WTC11 (cell line): Measurements from ENCODE around the gene PRR20B.

DNA sequence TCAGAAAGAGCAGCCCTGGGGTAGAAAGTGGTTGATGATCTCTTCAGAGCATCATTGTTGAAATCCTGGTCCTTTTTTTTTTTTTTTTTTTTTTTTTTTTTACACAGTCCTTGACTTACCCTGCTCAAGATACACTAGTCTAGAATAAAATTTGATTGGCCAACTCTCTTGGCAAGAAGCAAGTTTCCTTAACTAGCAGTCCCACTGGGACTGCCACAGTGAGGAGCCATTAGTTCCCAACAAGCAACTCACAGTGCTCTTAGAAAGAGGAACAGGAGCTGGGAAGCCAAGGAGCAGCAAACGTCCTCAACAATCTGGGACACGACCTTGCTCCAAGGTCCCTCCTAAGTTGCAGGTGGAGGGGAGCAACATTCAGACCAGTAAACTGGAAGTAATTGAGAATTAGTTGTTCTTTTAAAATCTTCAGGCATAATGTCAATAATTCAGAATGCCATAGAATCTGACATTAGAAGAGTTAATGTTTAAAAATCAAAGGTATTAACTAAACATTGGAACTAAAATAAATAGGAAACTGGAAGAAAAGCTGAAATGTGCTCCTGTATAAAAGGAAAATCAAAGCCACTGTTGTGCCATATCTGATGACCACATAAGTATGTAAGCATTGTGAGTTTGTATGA lies 48.0 kb upstream of the INTS6 start:
- PRO-cap: no peak

DNA sequence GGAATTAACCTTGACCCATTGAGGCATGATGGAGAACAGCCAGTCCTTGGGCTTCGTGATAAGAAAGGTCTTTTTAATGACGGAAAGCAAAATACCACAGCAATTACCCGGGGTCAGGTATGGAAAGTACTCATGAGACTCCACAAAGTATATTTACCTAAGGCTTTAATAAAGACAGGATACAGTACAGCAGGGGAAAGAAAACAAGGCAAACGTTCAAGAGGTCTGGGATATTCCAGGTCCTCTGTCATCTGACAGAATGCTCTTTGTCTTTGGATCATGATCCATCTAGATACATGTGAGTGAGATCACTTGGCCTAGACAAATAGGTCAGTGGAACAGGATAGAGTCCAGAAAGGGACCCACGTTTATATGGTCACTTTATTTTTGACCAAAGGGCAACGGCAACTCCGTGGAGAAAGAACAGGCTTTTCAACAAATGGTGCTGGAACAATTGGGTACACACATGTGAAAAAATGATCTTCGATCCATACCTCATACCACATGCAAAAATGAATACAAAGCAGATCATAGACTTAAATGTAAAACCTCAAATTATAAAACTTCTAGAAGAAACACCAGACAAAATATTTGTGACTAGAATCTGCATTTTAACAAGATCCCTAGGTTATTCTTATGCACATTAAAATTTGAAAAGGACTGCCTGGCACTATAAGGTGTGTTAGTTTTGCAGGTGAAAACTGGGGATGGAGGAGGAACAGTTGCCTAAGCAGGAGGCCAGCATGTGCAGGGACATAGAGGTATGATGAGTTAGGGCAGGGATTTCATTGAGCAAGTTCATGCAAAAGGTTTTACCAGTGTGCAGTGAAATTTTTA lies 52.4 kb downstream of the WDFY2 start:
- PRO-cap: no peak

- PRO-cap: no peak
Observed at GRCh38 chr13:51643181-51643756, 59.0 kb downstream of the WDFY2 start.

DNA sequence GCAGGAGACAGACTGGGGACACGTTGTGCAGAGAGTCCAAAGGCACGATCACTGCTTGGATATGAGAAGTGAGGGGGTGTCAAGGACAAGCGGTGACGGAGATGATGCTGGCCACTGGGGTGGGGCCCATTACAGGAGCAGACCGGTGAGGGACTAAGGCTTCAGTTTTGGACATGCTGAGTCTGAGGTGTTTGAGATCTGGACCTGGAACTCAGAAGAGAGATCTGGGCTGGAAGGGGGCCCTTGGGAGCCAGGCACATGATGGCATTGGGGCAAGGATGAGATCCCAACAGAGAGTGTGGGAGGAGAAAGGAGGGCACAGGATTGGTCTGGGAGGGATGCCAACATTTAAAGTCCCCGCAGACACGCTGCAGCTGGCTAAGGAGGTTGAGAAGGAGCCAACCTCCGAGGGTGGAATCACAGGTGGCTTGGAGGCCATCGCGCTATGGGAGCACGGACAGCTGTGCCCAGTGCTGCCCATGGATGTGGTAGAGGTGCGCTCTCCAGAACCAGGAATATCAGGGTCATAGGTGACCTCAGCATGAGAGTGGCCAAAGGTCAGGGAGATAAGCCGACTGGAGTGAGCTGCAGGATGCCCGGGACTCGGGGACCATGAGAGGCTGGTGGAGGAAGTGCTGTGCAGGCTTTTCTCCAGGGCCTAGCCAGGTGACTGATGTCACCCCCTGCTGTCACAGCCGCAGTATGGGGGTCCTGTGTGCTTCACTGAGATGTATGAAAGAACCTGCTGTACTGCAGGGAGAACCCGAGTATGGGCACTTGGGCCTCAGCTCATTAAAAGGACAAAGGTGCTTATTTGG lies 21.8 kb downstream of the DHRS12 start:
- PRO-cap: no peak

- PRO-cap: no peak
Observed at GRCh38 chr13:51800352-51800956, 3.5 kb downstream of the DHRS12 start.

DNA sequence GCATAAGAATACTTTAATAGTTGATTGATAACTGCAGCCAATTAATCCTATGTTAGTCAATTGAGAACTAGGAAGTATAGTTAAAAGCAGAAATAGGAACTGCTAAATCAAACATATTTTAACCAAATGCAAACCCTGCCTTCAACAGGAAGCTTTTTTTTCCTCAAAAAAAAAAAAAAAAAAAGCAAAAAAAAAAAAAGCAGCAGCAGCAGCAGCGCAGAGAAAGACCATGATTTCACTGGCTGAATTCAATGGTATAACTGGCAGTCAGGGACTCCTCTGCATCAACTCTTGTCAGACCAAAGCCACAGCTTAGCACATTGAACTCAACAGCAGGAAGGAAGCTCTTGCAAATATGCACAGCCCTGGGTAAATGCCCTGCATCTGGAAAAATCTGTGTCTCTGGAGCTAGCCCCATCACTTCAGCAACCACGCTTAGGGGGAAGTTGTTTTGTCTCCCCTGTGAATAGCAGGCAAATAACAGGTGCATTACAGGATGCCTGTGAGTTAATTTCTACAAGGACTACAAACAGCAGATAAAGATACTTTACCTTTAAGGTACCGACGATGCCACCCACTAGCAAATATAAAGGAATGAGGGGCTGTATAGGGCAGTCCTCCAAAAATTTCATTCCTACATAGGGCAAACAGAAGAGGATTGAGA lies 17.7 kb upstream of the DHRS12 start:
- PRO-cap: no peak

GRCh38 chr13:51945398-51946155 lies 65.7 kb downstream of the ATP7B start:
- PRO-cap: no peak

GRCh38 chr13:51967611-51967798 lies 43.7 kb downstream of the ATP7B start:
- PRO-cap: no peak

DNA sequence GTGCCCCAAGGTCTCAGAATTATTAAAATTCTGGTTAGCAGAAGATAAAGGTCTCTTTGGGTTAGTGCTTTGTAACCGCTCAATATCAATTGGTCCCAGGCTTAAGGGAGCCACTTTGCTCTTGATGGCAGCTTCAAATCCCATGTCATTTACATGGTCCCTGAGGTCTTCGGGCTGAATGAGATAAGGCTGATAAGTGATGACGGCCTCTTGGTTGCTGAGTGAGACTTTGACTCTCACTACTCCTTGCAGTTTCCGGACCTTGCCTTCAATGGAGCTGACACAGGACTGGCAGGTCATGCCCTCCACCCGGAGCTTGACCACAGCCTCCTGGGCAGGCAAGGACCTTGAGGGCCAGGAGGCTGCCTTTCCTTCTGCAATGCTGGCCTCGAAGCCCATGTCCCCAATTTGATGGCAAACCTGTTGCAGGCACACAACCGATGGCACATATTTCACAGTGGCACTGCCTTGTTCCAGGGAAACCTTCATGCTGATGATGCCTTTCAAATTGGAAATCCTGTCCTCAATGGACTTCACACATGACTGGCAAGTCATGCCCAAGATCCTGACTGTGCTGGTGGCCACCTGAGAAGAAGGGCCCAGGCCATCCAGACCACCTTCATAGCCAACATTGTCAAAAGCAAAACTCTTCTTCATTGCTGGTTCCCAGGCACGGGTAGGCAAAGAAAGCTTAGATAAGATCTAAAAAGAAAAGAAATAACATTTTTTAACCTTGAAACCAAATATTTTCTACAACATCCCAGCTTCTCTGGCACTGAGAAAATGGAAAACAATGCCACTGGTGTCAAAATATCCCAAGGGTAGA lies 36.6 kb downstream of the ATP7B start:
- PRO-cap: no peak

DNA sequence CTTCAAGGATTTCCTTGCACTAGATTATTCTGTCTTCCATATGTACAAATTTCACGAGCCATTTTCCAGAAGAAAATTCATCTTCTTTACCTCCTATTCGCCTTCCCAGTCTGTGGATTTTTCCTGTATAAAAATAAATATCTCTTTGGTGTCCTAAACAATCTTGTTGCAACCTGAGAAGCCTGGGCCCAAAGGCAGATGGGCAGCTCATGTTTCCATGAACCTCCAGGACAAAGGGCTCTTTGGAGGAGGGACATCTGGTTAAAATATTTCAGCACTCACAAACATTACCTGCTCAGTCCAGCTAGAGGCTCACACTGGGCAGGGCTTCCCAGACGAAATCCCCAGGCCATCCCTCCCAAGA lies 12.7 kb downstream of the ATP7B start:
- PRO-cap: unidirectional peak, plus-strand start at position 298 of the sequence

DNA sequence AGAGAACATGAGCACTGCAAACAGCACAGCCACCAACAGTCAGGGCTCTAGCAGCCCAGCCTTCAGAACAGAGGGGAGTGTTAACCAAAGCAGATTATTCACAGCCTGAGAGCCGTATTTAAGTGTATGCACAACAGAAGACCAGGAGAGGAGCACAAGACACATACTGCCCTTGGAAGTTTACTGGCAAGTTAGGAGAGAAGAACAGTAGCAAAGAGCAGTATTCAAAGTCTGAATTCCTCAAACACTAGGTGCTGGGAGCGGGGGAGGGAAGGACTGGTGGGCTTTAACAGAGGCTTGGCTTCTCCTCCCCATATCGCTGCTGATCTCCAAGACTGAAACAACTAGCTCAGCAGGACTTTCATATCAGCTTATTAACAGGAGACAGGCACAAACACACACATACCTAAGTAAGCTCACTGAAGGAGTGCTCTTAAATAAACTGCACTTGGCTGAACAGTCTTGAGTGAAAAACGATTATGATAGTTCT lies 12.2 kb downstream of the ATP7B start:
- PRO-cap: no peak

DNA sequence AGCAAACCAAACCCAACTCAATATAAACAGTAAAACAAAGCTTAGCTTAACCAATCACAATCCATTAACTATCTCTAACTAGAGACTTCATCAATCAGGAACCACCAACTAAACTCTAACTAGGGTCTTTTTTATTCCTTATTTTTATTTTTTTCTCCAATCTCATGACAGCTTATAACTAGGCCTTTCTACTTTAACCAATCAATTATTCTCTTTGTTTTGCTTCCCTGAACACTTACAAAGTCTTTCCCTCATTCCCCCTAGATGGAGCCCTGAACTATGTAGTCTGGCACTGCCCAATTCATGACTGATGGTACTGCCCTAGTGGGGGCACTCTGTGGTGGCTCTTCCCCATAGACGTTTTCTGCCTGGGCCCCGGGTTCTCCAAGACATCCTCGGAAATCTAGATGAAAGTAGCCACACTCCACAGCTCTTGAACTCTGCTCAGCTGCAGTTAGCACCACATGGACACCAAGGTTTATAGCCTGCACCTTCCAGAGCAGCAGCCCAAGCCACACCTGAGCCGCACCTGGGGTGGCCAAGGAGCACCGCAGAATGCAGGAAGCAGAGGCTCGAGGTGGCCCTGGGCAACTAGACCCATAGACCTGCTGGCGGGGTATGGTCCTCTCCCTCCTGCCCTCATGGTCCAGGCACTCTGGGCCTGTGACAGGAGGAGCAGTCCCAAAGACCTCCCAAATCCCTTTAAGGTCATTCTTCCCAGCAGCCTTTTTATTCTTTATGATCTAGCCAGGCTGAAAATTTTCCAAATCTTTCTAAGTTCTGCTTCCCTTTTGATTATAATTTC lies 6.6 kb downstream of the ATP7B start:
- PRO-cap: no peak

- PRO-cap: no peak
Observed at GRCh38 chr13:52144637-52145286, 14.6 kb downstream of the NEK3 start.

DNA sequence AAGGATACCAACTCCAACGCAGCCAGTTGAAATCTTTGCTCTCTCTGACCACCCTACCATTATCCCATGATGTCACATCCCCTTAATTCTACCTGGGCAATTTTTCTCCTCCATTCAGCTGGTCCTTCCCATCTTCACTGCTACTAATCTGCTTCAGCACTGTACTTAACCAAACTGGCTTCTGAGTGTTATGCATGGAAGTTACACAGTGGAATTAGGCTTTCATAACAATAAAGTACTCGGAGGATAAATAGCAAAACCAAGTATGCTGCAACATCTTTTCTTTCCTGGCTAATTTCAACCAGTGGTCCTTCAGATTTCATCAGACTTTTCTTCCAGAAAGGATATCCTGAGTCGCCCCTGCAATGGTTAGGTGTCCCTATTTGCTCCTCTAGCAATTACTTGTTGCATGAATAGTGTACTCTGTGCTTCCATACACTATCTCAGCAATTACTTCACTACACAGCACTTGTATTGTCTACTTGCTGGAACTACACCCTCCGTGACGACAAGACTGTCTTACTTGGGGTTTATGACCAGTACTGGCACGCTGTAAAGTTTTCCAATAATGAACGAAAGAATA lies 34.0 kb upstream of the NEK3 start:
- PRO-cap: no peak

- PRO-cap: bidirectional peak, plus-strand start at chr13:52617525, minus-strand start at chr13:52617317
Observed at GRCh38 chr13:52617016-52618121, 24.9 kb upstream of the HNRNPA1L2 start.

- PRO-cap: bidirectional peak, plus-strand start at chr13:52739057, minus-strand start at chr13:52738911
Observed at GRCh38 chr13:52738830-52739245, 782 bp downstream of the CNMD start.

- PRO-cap: no peak
Observed at GRCh38 chr13:52809469-52809894, 39.0 kb downstream of the PCDH8 start.

DNA sequence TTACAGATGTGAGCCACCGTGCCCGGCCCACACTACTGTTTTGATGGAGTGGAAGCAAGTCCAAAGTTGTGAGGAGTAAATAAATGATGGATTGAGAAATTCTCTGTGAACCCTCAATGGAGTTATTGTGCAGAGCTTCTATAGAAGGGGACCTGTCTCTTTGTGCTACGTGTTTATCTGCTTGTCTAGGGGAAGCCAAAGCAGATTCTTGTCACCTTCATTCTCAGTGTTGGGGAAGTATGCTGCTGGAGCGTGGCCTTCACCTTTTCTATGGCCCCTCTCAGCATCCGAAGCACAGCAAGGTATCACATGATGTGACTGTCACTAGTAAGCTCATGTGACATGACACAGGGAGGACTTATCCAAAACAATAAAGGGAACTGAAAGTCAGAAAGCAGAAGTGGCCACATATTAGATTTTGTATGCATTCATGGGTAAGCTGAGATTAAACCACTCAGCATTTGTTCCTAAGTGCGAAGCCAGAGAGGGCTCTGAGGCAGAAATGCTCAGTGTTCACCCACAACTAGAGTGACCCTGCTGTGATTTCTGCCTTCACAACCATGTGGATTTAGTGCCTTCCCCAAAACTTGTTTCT lies 72.7 kb upstream of the PCDH8 start:
- PRO-cap: no peak

DNA sequence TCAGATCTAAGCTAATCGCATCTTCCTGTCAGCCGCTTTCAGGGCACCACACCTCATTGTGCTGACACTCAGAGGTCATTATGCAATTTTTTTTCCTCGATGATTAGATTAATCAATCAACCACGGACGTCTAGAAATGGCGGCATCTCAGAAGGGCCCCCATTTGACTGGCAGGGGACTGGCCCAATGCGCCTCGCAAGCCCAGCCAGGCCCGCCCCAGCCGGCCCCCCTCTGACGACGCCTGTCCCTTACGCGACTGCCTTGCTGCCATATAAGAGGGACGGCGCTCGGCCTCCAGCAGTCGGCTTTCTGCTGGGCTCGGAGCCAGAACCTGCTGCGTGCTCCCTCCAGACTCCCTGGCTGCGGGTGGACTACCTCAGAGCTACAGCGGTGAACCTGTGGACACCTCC lies at the start of gene PRR20B:
PRR20B (plus strand) TSS at position 270 of the 410 bp plus-strand sequence.
- PRO-cap: no peak

GRCh38 chr13:57286349-57286886 lies 119.4 kb downstream of the PRR20E start:
- PRO-cap: no peak